ENCODE results near the genes ASPDH, GPR32, KLK1, KLK4, KLK13 and KLK14.

- PRO-cap: bidirectional peak, plus-strand start at chr19:49924586, minus-strand start at chr19:49924484
These were observed 5.0 kb upstream of the ATF5 start for GRCh38 chr19:49923833-49924628.

DNA sequence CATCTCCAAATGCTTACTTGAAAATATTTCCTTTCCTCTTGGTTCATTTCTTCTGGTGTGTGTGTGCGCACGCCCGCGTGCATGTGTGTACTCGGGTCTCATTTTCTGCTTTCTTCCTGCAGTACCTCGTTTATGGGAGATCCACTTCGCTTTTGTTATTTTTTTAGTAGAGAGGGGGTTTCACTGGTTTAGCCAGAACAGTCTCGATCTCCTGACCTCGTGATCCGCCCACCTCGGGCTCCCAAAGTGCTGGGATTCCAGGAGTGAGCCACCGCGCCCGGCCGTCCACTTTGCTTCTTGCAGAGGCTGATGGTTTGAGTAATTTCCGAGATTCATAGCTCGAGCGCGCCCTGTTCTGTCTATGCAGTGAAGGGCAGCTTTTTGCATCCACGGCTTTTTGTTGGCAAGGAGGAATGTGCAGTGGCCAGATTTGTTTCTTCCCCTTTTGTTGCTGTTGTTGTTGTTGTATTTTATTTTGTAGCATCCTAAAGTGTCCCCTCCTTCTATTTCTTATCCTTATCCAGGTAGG, 26.0 kb downstream of the IZUMO2 start:
- PRO-cap: unidirectional peak, minus-strand start at position 154 of the sequence; unidirectional peak, minus-strand start at position 287 of the sequence

DNA sequence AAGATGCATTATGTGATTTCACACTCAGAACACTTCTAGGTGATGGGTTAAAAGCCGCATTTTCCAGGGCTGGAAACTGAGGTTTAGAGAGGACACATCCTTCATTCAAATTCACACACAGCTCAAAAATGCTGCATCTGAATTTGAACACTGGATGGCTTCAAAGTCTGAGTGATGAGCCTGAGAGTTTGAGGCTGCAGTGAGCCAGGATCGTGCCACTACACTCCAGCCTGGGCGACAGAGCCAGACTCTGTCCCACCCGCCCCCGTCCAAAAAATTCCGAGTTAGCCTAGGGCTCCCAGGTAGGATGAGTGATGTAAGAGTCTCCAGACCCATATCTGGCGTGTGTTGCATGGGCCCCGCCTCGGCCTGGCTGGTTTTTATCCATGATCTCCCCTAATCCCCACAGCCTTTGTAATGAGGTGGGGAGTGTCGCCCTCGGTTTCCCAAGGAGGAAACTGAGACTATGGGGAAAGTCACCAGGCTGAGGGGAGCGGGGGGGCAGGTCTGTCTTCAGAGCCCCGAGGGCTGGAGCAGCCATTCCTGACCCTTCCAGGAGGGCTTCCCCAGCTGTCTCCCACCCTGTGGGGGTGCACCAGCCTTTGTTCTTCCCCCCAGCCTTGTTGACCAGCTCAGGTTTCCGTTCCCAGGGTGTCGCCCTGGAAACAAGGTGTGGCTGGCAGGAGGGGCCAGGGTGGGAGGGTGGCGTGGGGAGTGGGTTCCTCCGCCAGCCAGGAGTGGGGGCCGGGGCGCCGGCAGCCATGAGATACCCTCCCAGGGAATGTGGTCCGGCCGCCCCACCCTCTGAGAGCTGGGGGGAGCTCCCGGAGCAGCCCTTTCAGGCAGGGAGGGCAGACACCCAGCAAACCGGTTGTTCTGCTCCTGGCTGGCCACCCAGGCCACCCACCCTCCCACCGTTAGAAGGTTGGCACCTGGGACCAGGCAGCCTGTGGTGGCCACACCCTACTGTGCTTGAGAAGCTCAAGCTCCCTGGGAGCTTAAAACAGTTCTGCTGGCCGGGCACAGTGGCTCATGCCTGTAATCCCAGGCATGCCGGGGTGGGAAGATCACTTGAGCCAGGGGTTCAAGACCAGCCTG, 11.5 kb downstream of the MYH14 start:
- PRO-cap: no peak

- PRO-cap: no peak
These were observed 53.9 kb downstream of the MYH14 start for GRCh38 chr19:50257261-50257701.

GRCh38 chr19:50311828-50312675, 17.1 kb downstream of the KCNC3 start:
- PRO-cap: bidirectional peak, plus-strand start at chr19:50312140, minus-strand start at chr19:50312172

DNA sequence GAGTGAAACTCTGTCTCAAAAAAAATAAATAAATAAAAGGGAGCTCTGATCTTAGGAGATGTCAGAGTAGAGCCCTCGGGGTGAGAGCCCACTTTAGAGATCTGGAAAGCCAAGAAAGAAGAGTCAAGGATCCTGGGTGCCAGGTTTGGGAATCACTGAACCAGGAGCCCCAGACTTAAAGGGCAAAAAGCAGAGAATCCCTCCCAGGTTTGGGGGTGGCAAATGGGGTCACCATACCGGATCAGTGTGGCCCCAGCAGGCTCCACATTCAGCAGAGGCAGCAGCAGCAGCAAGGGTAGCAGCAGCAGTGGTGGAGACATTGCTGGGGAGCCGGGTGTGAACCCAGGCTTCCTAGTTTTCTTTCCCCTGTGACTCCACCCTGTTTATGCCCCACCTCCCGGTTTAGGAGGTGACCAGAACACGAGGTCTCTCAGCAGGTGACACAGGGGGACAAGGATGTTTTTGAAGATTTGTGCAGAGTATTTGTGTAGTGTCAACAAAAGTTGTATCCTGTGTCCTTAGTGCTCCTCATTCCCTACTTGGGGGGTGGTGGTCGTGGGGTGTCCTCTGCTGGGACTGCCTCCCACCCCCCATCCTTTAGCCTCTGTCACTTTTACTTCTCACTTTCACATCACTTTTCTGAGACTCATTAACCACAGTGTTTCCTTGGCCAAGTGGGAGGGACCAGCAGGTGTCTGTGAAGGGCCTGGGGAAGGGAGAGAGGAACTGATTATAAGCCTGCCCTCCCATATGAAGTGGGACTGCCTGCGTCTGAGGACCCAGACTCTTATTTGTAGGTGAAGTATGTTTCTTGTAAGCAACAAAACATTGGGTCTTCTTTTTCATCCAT, 15.5 kb upstream of the KCNC3 start:
- PRO-cap: no peak

GRCh38 chr19:50376617-50377759, 731 bp downstream of the NR1H2 start:
- PRO-cap: unidirectional peak, minus-strand start at chr19:50376797; unidirectional peak, plus-strand start at chr19:50377230

DNA sequence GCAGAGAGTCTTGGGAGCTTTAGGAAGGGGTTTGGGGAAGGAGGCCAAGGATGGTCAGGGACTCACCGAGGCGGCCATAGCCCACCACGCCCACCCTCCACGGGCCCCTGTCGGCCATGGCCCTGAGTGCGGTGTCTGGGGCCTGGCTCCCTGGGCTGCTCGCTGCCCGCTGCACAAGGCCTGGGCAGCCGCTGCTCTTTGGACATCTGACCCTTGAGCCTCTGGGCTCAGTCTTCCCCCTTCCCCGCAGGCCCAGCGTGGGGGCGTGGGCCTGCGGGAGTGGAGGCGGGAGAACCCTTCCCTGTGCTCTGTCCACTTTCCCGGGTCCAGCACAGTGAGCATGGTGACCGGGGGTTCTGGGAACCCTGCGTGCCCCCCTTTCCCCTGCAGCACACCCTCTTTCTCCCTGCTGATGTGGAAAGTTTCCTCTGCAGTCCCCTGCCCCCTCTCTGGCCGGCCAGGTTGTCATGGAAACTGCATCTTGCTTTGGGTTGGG, at the start of gene ASPDH:
Gene ASPDH (minus strand): TSS at position 208 of the 496 bp plus-strand sequence.
- PRO-cap: no peak

GRCh38 chr19:50550026-50550920, 18.0 kb downstream of the LRRC4B start:
- PRO-cap: no peak

DNA sequence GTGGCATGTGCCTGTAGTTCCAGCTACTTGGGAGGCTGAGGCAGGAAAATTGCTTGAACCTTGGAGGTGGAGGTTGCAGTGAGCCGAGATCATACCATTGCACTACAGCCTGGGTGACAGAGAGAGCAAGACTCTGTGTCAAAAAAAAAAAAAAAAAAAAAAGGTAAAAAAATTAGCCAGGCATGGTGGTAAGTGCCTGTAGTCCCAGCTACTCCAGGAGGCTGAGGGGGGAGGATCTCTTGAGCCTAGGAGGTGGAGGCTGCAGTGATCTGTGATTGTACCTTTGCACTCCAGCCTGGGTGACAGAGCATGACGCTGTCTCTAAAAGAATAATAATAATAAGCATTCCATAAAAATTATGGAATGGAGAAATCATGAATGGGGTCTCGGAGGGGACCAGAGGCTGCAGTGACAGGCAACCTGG, at the start of gene GPR32:
Gene GPR32 (plus strand): TSS at position 238 of the 424 bp plus-strand sequence.
- PRO-cap: no peak

DNA sequence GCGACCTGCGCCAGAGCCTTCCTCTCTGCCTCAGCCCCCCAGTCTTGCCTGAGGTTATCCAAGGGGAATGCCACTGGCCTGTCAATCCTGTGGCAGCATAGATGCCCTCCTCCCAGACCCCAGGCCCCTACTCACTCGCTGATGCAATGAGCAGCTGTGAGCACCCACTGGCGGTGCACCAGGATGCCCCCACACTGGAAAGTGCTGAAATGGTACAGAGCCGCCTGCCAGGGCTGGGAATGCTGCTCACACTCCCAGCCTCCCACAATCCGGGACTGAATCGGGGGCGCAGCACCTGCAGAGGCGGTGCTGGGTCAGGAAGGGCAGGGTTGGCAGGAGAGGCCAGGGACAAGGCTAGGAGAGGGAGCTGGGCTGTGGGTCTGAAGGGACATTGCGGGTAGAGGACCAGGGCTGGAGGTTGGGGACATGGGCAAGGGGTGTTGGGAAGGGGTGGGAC, 2.0 kb downstream of the KLK1 start:
- PRO-cap: no peak

GRCh38 chr19:50823323-50824087, at the start of gene KLK1:
TSS of gene KLK1 (minus strand) at chr19:50823787.
- PRO-cap: no peak

DNA sequence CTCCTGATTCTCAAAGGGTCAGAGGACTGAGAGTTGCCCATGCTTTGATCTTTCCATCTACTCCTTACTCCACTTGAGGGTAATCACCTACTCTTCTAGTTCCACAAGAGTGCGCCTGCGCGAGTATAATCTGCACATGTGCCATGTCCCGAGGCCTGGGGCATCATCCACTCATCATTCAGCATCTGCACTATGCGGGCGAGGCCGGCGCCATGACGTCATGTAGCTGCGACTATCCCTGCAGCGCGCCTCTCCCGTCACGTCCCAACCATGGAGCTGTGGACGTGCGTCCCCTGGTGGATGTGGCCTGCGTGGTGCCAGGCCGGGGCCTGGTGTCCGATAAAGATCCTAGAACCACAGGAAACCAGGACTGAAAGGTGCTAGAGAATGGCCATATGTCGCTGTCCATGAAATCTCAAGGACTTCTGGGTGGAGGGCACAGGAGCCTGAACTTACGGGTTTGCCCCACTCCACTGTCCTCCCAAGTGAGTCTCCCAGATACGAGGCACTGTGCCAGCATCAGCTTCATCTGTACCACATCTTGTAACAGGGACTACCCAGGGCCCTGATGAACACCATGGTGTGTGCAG, 2.8 kb upstream of the KLK2 start:
- PRO-cap: unidirectional peak, minus-strand start at position 189 of the sequence; unidirectional peak, minus-strand start at position 214 of the sequence

GRCh38 chr19:50875960-50876500, 2.8 kb downstream of the KLK2 start:
- PRO-cap: no peak

DNA sequence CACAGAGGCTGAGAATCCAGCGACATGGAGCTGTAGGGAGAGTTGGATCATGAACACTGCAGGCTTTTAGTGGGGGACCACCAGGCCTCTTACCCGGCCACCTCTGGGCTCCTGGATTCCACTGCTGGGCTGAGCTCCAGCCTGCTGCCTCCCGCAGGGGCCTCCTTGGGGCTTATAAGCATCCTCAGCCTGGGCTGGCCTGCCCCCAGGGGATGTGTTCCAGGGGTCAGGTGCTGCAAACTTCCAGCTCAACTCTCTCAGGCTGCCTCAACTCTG, at the start of gene KLK4:
Gene KLK4 (minus strand): TSS at position 150 of the 276 bp plus-strand sequence.
- PRO-cap: no peak

DNA sequence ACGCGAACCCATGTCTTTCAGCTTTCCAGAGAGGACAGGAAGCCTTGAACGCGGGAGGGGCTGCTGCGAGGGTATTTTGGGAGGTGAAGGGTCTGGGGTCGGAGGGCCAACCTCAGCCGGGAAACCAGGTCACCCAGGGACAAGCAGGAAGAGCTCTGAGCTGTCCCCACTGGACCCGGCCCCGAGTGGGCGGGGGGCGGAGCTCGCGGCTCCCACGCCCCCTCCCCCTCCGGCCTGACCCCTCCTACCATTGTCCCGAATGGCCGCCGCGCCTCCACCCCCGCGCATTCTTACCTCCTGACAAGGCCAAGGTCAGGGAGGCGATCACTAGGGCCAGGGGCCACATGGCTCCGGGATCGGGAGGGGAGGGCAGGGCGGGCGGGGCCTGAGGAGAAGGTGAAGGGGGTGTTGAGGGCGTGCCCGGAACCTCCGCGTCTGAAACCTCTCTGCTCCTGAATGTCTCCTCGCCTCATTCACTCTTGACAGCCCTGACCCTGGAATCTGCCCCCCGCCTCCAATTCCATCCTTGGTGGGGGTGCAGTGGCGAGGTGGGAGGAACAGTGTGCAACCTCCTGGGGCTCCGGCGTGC, at the start of gene KLK13:
Gene KLK13 (minus strand): TSS at position 371 of the 589 bp plus-strand sequence.
- PRO-cap: bidirectional peak, plus-strand start at position 303 of the sequence, minus-strand start at position 187 of the sequence

DNA sequence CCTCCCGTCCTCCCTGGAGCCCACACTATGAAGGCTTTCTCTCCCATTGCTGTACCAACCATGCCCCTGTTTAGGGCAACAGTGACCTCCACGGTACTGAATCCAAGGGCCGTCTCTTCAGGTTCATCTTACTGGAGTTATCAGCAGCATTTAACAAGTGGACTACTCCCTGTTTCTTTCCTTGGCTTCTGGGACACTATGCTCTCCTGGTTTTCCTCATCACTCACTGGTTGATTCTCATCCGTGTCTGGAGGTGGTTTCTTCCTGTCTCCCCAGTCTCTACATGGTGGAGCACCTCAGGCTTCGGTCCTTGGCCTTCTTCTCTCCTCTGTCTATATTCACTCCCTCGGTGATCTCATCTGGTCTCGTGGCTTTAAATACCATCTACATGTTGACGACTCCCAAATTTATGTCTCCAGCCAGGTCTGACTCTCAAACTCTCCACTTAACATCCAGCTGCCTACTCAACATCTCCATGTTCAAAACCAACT, 4.3 kb upstream of the KLK13 start:
- PRO-cap: no peak

DNA sequence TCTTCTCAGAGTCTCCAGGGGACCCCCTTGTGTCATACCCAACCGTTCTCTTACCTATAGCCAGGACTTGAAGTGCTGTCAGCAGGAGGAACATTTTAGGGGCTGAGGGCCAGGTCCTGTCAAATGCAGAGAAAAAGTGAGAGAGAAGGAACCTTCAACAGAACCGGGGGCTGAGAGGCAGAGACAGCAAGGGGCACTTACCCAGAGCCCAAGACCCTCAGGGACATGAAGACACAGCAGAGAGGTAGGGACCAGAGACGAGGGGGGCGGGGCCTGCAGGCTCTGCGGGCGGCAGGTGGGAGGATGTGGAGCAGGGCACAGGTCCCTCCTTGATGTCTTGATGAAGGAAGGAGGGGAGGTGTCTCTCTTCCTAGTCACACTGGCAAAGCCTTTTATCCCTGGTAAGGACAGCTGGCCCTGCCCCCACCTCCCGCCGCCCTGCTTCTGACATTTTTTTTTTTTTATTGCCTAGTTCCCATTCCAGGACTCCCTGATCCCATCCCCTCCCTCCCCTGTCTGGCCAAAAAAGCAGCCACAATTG, at the start of gene KLK14:
Gene KLK14 (minus strand): TSS at position 367 of the 541 bp plus-strand sequence.
- PRO-cap: no peak

DNA sequence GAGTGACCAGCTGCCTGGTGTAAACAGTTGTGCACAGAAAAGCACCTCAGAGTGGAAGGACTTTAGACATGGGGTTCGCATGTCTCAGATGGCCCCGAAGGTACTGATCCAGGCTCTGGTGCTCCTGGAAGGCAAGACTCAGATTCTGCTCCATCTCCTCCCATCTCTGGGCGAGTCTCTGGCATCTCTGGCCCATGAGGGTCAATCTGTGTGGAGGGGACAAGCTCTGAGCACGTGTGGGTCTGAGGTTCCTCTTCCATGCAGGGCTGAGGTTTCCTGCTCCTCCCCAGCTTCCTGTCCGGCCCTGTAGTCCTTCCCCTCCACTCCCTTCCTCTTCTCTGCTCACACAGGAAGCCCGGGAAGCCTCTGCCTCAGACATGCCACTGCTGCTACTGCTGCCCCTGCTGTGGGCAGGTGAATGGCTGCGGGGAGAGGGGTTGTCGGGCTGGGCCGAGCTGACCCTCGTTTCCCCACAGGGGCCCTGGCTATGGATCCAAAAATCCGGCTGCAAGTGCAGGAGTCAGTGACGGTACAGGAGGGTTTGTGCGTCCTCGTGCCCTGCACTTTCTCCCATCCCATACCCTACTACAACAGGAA, 14.1 kb upstream of the CD33 start:
- PRO-cap: no peak

GRCh38 chr19:51271064-51271476, 20.2 kb downstream of the SIGLECL1 start:
- PRO-cap: no peak